Keratinocyte (primary cell): ENCODE data around the genes TECTA and SORL1.

CAGE:
- cytosol, long polyA minus RNA: no peak
- cytosol, long polyA plus RNA: no peak
- long polyA plus RNA: no peak
- nucleus, long polyA minus RNA: no peak
- nucleus, long polyA plus RNA: no peak
Observed at GRCh38 chr11:120230433-120230753, 9.5 kb upstream of the POU2F3 start.

GRCh38 chr11:120326684-120327302, 1.7 kb downstream of the TLCD5 start:
CAGE:
- cytosol, long polyA minus RNA: no peak
- cytosol, long polyA plus RNA: no peak
- long polyA plus RNA: no peak
- nucleus, long polyA minus RNA: no peak
- nucleus, long polyA plus RNA: no peak

GRCh38 chr11:120338473-120339375, 2.5 kb downstream of the ARHGEF12 start:
CAGE:
- cytosol, long polyA minus RNA: no peak
- cytosol, long polyA plus RNA: no peak
- long polyA plus RNA: no peak
- nucleus, long polyA minus RNA: start-site peak on the plus strand at chr11:120338772-120338877, 19 reads; start-site peak on the plus strand at chr11:120339064-120339096, 25 reads
- nucleus, long polyA plus RNA: no peak

DNA sequence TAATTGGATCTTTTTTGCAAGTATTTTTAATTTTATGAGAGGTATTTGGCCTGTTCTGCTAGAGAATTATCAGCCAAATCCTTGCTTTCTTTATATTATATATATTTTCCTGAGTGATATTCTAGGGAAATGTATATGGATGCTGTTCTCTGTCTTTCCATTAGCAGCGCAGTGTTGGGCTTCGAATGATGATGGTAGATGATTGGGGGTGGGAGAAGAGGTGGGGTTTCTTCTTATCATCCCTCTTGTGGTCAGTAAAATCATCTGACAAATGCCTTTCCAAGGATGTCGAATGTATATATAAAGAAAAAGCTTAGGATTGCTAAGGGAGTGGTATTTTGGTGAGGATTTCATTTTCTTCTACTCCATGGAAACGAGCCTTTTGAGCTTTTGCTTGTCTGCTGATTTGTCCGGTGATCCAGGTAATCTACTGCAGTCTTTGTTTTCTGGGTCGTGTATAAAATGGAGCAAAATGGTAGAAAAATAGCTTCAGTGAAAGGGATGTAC, 48.9 kb downstream of the ARHGEF12 start:
CAGE:
- cytosol, long polyA minus RNA: no peak
- cytosol, long polyA plus RNA: no peak
- long polyA plus RNA: no peak
- nucleus, long polyA minus RNA: no peak
- nucleus, long polyA plus RNA: no peak

CAGE:
- cytosol, long polyA minus RNA: no peak
- cytosol, long polyA plus RNA: no peak
- long polyA plus RNA: no peak
- nucleus, long polyA minus RNA: no peak
- nucleus, long polyA plus RNA: no peak
Observed at GRCh38 chr11:120468791-120469687, 42.5 kb upstream of the GRIK4 start.

DNA sequence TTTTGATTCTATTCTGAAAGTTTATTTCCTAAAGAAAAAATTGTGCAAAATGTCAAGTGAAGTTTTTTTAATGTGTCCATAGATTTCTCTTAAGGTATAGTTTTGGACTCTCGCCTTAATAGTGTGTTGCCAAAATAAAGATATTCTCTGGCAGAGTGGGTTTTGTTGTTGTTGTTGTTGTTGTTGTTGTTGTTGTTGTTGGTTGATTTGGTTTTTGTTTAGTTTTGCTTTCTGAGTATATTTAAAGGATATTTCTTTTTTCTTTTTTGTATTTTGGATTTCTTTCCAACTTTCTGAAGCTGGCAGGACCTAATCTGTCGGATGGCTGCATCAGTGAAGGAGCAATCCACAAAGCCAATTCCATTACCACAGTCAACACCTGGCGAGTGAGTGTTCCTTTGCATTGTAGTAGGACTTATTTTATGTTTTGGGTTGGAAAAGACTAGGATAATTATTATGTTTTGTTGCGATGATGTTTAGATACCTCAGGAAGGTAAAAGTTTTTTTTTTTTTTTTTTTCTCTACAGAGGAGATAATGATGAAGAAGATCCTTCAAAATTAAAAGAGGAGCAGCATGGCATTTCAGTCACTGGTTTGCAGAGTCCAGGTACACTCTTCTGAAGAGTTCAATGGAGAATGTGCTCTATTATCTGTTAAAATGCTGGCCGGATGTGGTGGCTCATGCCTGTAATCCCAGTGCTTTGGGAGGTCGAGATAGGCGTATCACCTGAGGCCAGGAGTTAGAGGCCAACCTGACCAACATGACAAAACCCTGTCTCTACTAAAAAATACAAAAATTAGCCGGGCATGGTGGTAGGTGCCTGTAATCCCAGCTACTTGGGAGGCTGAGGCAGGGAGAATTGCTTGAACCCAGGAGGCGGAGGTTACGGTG, 34.4 kb upstream of the GRIK4 start:
CAGE:
- cytosol, long polyA minus RNA: no peak
- cytosol, long polyA plus RNA: no peak
- long polyA plus RNA: no peak
- nucleus, long polyA minus RNA: no peak
- nucleus, long polyA plus RNA: no peak

GRCh38 chr11:120485712-120486275, 25.8 kb upstream of the GRIK4 start:
CAGE:
- cytosol, long polyA minus RNA: start-site peak on the plus strand at chr11:120486103-120486108, 25 reads
- cytosol, long polyA plus RNA: no peak
- long polyA plus RNA: no peak
- nucleus, long polyA minus RNA: start-site peak on the plus strand at chr11:120486092-120486118, 25 reads
- nucleus, long polyA plus RNA: no peak

DNA sequence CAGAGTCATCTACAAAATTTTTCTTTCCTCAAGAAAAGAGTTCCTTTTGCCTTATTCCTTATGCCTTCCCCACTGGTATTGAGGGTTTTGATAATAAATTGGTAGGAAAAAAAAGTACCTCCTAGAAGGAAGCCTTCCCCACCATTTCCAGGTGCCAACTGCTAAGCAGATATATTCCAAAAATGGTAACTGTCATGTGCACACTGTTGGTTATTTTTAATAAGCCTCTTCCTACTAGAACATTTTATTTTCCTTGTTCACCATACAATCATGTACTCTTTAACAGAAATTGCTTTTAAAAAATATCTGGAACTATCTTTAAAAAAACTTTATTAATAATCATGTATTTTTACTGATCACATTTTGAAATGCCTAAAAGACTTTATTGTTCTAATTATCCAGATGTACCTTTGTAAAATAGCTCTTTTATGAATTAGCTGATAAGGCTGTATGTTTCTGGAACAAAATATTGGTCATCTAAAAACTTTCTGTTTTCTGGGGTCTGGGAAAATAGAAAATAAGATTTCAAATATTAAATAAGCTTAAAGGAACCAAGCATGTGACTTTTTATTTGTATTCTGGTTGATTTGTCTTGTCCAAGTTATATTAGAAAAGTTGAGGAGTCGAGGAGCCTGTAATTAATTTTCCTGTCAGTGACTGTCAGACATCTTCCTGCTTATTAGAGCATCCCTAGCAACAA, 22.9 kb upstream of the GRIK4 start:
CAGE:
- cytosol, long polyA minus RNA: start-site peak on the plus strand centred at position 469 of the sequence, 77 bp wide, 34 reads
- cytosol, long polyA plus RNA: no peak
- long polyA plus RNA: no peak
- nucleus, long polyA minus RNA: start-site peak on the plus strand centred at position 433 of the sequence, 184 bp wide, 41 reads
- nucleus, long polyA plus RNA: no peak

DNA sequence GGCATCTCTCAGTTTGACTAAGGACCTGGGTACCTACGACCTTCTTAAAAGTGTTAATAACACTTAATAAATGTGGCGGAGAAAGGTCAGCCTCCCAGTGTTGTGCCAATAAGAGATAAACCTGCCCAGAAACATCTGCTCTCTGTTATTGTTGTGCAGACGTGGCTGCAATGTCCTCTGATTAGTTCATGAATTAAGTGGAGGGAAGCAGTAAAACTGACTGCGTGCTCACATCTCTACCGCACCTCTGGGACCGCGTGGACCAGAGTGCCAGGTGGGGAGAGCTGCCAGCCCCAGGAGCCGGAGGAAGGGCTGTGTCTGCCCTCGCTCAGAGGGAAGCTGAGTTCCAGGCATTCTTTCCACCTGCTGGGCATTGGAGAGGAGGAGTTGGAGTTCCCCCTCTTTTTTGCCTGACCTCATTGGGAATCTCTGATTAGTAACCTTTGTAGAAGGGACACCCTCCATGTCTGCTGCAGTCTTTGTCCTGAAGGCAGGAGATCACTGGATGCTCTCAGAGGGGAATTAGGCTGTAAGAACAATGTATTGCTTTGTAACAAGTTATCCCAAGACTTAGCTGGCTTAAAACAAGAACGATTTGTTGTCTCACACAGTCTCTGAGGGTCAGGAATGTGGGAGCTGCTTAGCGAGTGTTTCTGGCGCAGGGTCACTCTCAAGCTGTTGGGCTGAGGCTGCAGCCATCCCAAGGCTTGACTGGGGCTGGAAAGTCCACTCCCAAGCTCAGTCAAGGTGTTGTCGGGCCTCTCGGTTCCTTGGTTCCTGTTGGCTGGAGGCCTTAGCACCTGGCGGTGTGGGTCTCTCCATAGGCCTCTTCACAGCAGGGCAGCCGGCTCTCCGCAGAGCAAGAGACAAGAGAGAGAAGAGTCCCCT, 247.7 kb upstream of the TBCEL start:
CAGE:
- cytosol, long polyA minus RNA: no peak
- cytosol, long polyA plus RNA: no peak
- long polyA plus RNA: no peak
- nucleus, long polyA minus RNA: no peak
- nucleus, long polyA plus RNA: no peak

GRCh38 chr11:120839857-120840107, 184.1 kb upstream of the TBCEL start:
CAGE:
- cytosol, long polyA minus RNA: no peak
- cytosol, long polyA plus RNA: no peak
- long polyA plus RNA: no peak
- nucleus, long polyA minus RNA: no peak
- nucleus, long polyA plus RNA: no peak

DNA sequence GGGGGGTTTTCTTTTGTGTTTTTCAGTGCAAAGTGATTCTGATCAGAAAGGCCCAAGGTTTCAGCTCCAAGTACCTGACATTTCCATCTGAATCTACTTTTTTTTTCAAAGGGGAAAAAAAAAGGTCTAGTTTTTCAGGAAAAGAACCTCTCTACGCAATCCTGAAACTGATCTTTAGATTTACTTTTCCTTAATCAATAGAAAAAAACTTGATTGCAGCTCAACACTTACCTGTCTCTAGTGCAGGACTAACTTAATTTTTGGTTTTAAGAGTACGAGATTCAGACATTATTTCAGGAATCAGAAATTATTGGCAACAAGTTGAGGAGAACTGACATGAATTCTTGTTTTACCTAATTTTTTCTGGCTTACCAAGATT, at the start of gene TECTA:
Gene TECTA, plus strand, starts transcription at position 225 of the 379 bp plus-strand sequence.
CAGE:
- cytosol, long polyA minus RNA: no peak
- cytosol, long polyA plus RNA: no peak
- long polyA plus RNA: no peak
- nucleus, long polyA minus RNA: no peak
- nucleus, long polyA plus RNA: no peak

CAGE:
- cytosol, long polyA minus RNA: no peak
- cytosol, long polyA plus RNA: no peak
- long polyA plus RNA: no peak
- nucleus, long polyA minus RNA: no peak
- nucleus, long polyA plus RNA: no peak
Observed at GRCh38 chr11:121111615-121111815, 10.5 kb downstream of the TECTA start.

DNA sequence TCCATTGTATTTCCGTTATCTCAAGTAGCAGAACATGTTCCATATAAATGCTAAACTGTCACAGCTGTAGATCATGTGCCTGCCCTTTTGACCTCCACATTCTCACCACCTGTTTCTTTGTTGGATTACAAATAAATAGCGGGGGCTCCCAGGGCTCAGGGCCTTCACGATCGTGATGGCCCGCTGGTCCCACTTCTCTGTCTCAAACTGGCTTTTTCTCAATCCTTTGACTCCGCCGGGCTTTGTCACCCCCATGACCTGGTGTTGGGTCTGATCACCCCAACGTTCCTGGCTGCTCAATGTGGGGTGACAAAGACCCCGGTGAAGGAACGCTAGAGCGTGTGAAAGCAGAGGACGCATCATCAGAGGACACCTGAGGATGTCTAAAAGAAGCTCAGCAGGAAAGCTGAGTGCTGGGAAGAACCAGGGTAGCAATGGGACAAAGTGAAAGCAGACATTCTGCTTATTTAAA, 55.9 kb upstream of the SC5D start:
CAGE:
- cytosol, long polyA minus RNA: no peak
- cytosol, long polyA plus RNA: no peak
- long polyA plus RNA: no peak
- nucleus, long polyA minus RNA: no peak
- nucleus, long polyA plus RNA: no peak

DNA sequence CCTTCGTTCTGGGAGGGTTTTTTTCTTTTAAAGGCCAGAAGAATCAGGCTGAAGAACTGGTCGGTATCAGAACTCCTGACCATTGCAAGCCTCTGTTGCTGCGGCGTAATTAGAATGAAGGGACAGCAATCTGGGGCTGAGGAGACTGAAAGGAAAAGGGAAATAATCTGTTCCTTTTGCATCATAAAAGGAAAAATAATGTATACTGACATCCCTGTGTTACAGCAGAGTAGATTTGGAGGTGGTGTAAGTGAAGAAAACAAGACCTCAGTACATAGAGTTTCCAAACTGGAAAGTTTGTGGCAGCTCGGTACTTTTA, 728 bp downstream of the SC5D start:
CAGE:
- cytosol, long polyA minus RNA: no peak
- cytosol, long polyA plus RNA: no peak
- long polyA plus RNA: no peak
- nucleus, long polyA minus RNA: no peak
- nucleus, long polyA plus RNA: no peak

GRCh38 chr11:121293763-121294278, 1.2 kb downstream of the SC5D start:
CAGE:
- cytosol, long polyA minus RNA: no peak
- cytosol, long polyA plus RNA: no peak
- long polyA plus RNA: no peak
- nucleus, long polyA minus RNA: no peak
- nucleus, long polyA plus RNA: no peak

GRCh38 chr11:121418513-121419201, 33.5 kb upstream of the SORL1 start:
CAGE:
- cytosol, long polyA minus RNA: no peak
- cytosol, long polyA plus RNA: no peak
- long polyA plus RNA: no peak
- nucleus, long polyA minus RNA: no peak
- nucleus, long polyA plus RNA: no peak

GRCh38 chr11:121436074-121436743, 15.9 kb upstream of the SORL1 start:
CAGE:
- cytosol, long polyA minus RNA: no peak
- cytosol, long polyA plus RNA: no peak
- long polyA plus RNA: no peak
- nucleus, long polyA minus RNA: no peak
- nucleus, long polyA plus RNA: no peak

DNA sequence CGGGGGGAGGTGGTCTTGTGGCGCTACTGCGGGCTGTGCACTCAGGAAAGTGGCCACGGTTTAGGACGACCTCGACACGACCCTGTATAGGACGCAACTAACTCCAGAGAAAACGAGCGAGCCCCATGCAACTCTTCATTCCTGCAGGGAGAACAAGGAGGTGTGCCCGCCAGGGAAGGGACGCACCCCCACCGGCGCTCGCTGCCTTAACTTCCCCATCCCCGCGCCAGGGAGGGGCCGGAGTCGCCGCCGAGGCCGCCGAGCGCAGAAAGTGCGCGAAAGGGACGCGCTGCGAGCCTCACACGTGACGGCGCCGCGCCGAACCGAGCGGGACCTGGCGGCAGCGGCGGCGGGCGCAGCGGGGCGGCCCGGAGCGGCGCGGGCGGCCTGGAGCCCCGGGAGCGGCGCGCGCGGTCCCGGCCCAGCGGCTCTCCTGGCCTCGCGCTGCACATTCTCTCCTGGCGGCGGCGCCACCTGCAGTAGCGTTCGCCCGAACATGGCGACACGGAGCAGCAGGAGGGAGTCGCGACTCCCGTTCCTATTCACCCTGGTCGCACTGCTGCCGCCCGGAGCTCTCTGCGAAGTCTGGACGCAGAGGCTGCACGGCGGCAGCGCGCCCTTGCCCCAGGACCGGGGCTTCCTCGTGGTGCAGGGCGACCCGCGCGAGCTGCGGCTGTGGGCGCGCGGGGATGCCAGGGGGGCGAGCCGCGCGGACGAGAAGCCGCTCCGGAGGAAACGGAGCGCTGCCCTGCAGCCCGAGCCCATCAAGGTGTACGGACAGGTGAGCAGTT, at the start of gene SORL1:
Gene SORL1, plus strand, starts transcription at position 479 of the 791 bp plus-strand sequence.
CAGE:
- cytosol, long polyA minus RNA: start-site peak on the plus strand centred at position 496 of the sequence, 46 bp wide, 19 reads
- cytosol, long polyA plus RNA: no peak
- long polyA plus RNA: start-site peak on the plus strand centred at position 490 of the sequence, 58 bp wide, 185 and 53 reads in 2 replicates
- nucleus, long polyA minus RNA: start-site peak on the plus strand centred at position 489 of the sequence, 32 bp wide, 70 reads
- nucleus, long polyA plus RNA: start-site peak on the plus strand centred at position 494 of the sequence, 70 bp wide, 59 and 52 reads in 2 replicates

GRCh38 chr11:121464155-121465167, 12.3 kb downstream of the SORL1 start:
CAGE:
- cytosol, long polyA minus RNA: no peak
- cytosol, long polyA plus RNA: no peak
- long polyA plus RNA: no peak
- nucleus, long polyA minus RNA: no peak
- nucleus, long polyA plus RNA: no peak

GRCh38 chr11:121467942-121468510, 15.9 kb downstream of the SORL1 start:
CAGE:
- cytosol, long polyA minus RNA: no peak
- cytosol, long polyA plus RNA: no peak
- long polyA plus RNA: no peak
- nucleus, long polyA minus RNA: no peak
- nucleus, long polyA plus RNA: no peak